Cytotoxic T cell (primary cell): Measurements from ENCODE around the gene SPATA31D4.

DNA sequence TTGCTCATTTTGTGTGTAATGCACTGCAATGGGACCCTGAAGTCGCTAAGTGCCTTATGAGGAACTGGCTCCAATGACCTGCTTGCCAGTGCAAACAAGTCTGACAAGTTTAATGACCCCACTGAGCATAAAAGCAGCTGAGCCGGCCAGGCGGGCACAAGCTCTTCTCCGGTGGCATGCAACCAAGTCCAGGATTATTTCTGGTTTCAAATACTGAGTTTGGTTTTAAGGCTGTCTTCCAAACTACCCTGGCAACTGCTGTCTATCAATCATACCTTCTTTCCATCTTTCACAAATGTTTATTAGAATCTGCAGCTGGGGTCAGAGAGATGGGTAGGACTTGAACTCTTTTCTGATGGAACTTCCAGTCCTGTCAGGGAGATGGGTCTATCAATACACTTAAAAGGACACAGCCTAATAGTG lies 15.8 kb upstream of the GNA14 start:
- PRO-cap, 2 experiments, result no peak in any of the 2 experiments

GRCh38 chr9:77735137-77735967 lies 87.2 kb upstream of the GNA14 start:
- PRO-cap, 2 experiments, result no peak in any of the 2 experiments

DNA sequence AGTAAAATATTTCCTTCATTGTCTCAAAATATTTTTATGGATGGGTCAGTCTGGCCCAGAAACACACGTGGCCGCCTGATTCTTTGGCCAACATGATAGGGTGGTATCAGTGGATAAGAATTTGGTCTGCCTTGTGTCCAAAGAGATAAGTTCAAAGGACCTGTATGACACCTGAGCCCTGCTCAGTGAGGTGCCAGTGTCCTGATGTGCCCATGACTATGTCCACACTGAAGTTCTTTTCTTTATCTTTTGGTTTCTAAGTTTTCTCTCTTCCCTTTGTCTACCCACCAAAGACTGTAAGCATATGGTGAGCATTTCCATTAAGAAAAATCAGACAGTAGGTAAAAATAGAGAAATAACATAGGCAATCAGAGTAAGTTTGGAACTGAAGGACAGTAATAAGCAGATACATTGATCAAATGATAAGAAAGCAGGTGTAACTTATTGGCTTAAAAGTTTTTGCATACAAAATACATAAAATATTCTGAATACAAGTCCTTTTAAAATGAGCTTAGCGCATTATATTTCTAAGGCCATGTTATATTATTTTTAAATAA lies 92.0 kb upstream of the GNA14 start:
- PRO-cap, 2 experiments, result no peak in any of the 2 experiments

DNA sequence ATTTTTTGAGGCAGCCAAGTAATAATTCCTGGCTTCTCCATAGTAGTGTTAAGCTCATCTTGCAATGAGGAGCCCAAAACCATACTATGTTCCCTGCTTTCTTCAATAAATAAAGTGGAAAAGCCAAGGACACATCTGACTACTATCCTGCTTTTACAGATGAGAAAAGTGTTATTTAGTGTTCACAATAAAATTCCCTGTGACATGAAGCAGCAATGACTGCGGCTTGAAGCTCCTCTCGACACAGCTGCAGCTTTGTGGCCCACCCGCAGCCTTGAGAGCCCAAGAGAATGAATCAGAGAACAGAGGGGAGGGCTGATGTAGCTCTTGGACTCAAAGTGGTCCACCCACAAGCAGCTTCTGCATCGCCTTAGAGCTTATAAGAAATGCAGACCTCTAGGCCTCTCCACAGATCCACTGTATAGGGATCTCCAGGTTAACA lies 181.2 kb upstream of the GNA14 start:
- PRO-cap, 2 experiments, result no peak in any of the 2 experiments

DNA sequence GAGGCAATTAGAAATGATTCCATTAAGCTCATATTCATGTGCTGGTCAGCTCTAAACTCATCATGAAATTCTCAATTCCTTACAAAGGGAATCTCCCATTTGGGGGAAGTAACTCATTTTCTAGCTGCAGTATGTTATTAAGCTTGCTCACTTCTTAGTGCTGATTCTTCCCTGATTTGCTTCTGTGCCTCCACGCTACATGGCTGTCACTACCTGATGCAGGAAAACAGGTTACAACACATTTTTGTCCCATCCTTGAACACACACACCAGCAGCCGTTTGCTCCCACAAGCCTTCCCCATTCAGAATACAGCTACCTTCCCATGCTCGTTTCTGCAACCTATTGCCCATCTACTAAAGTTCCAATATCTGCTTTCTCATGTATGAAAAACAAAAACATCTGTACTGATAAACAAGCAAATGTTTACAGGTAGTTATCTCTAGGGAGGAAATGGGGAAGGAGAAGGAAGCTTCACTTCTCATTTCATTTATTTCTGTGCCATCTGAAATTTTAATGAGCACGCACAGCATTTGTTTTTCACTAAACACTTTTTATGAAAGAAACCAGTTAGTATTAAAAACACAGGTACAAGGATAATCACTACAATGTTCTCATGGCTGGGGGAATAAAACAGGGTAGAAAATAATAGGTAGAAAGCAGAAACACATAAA lies 81.3 kb downstream of the GNAQ start:
- PRO-cap, 2 experiments, result no peak in any of the 2 experiments

- PRO-cap, 2 experiments, result no peak in any of the 2 experiments
Observed at GRCh38 chr9:77985944-77986400, 45.6 kb downstream of the GNAQ start.

DNA sequence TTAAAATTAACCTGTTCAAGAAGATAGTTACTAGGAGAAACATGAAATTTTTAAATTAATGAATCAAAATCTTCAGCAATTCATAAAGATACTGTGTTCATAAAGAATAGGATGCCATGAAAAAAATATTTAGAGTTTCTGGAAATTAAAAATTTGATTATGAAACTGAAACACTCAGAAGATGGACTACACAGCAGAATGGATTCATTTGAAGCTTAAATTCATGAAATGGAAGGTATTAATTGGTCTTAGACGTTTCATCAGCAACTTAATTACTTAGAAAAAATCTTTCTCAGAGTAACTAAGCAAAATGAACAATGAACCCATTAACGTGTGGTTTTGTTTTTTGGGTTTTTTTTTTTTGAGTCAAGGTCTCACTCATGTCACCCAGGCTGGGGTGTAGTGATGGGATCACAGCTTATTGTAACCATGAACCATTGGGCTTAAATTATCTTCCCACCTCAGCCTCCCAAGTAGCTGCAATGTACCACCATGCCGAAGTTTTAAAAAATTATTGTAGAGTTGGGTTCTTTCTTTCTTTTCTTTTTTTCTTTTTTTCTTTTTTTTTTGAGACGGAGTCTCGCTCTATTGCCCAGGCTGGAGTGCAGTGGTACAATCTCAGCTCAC lies 25.5 kb upstream of the PSAT1 start:
- PRO-cap, 2 experiments, result no peak in any of the 2 experiments

DNA sequence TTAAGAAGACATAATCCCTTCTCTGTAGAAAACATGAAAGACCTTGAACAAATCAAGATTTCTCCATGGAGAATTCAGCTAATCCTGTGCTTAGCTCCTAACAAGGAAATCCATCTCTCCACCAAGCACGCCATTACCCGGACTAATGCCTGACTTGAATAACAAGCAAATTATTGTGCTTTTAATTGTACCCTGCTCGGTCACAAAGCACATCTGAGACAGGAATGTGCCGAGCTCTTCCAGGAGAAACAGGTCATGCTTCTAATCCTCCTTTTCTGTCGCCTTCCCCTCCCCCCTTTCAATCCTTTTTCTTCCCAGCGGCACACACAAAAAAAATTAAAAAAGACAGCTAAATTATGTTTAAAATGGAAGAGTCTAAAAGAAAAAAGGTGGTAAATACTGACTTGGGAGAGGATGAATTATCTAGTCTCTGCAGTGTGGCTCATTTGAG lies 141.4 kb downstream of the PSAT1 start:
- PRO-cap, 2 experiments, result no peak in any of the 2 experiments

DNA sequence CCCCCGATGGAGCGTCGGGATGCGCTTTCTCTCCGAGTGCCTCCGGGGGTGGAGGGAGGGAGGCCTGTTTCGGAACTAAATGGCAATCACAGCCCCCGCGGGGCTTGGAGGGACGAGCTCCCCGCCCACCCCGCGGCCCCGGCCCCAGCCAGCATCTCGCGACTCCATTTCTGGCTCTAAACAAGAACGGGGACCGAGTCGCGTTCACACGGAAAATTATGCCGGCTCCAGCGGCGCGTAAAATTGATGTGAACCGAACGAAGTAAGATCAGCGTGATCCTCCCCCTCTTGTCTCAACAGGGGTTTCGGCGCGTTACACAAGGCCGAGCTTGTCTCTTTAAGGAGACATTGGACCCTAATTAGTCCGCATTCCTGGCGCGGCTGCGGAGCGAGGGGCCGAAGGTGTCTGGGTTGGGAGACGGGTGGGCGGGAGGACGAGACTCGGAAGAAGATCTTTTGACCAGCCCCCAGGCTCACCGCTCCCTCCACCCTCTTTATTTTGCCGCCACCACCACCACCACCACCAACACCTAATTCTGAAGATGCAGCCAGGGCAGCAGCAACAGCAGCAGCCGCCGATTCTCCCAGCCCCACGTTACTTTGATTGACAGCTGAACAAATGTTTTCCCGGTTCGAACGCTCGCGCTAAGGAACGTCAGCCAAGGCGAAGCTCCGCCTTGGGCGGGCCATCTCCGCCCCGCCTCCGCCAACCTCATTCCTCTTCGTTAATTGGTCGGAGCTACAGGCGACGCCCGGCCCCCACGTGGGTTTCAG lies 718 bp upstream of the TLE4 start:
- PRO-cap, 2 experiments, result peak in 2 of 2 experiments; most common minus-strand start position 602 of the sequence (in 2)

DNA sequence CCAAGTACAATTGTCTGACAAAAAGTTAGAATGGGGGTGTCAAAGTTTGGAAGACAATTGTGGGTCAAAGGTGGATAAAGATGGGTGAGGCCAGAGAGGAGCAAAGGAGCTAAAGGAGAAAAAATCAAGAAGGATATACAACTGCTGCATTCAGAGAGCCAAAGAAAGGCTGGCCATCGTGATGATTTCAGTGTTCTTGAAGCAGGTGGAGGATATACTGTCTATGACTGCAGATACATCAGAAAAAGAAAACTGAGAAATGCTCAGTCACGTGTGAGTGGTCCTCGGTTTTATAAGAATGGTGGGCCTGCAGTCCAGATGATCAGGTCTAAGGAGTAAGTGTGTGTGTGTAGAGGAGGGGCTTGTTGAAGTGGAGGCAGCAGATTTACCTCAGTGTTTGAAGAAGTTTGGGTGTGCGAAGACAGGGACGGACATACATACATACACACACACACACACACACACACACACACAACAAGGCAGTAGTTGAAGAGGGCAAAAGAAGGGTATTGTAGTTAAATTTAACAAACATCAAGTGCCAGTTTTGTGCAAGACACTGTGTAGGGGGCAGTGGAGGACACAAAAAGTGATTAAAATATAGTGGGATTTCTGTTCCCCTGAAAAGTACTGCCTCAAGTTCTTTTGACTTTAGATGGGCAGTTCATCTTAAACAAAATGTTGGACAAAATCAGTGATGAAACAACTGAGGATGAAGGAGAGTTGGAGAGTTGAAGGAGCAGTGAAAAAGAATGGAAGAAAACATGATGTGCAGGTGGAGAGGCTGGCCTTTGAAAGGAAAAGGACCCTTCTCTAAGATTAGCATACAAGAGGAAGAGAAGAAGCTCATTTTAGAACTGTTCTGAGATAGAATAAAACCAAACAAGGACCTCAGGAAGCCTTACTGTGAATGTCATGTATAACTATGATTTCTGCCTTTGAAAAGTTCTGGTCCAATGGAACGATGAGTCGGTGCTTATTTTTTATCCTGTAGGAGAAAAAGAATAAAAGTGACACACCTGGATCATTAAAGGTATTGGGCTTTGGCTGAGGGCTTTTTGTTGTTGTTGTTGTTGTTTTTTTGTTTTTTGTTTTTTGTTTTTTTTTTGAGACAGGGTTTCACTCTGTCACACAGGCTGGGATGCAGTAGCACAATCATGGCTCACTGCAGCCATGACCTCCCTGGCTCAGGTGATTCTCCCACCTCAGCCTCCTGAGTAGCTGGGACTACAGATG lies 77.5 kb downstream of the TLE4 start:
- PRO-cap, 2 experiments, result no peak in any of the 2 experiments

DNA sequence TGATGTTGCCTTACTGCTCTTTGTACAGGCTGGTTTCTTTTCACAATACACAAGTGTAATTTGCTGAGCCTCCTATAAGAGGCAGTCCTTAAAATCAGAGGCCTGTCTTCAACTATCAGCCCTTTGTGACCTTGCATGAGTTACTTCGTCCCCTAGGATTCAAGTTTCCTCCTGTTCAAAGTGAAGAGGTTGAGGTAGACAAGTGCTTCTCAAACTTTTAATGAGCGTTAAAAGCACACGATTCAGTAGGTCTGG lies 115.8 kb downstream of the TLE4 start:
- PRO-cap, 2 experiments, result no peak in any of the 2 experiments

DNA sequence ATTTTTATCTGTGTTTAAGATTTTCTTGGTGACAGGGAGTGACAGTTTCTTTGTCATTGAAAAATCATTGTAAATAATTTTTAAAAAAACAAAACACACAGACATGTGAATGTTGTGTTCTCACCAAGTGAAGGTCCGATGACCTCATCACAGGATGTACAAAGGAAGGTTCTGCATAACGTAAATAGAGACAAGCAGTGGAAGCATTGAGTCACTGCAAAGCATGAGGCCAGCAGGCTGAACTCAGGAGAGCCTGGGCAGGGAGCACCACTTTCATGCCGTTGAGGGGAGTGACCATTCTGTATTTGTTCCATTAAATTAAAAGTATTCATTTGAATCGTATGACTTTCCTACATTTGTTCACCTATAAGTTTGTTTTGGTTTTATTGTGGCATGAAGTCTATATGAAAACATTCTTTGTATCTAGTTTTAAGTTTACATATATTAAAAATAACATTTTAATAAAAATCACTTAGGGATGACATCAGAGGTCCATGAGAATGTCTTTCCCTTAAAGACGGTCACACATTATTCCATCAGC lies 70.4 kb upstream of the TLE1 start:
- PRO-cap, 2 experiments, result no peak in any of the 2 experiments

DNA sequence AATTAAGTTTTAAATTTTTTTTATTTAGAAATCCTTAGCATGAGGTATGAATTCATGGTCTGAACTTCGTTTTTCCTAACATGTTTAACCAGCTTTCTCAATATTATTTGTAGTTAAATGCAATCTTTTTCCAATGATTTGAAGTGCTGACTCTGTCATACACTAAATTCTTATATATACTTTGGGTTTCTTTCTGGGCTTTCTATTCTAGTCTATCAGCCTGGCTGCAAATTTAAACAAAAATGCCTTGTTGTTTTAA lies 108.1 kb upstream of the TLE1 start:
- PRO-cap, 2 experiments, result no peak in any of the 2 experiments

- PRO-cap, 2 experiments, result no peak in any of the 2 experiments
Observed at GRCh38 chr9:81928179-81928657, at the start of gene SPATA31D4. Gene SPATA31D4, plus strand, starts transcription at chr9:81928428.

GRCh38 chr9:82601135-82601688 lies 461.7 kb downstream of the RASEF start:
- PRO-cap, 2 experiments, result no peak in any of the 2 experiments

DNA sequence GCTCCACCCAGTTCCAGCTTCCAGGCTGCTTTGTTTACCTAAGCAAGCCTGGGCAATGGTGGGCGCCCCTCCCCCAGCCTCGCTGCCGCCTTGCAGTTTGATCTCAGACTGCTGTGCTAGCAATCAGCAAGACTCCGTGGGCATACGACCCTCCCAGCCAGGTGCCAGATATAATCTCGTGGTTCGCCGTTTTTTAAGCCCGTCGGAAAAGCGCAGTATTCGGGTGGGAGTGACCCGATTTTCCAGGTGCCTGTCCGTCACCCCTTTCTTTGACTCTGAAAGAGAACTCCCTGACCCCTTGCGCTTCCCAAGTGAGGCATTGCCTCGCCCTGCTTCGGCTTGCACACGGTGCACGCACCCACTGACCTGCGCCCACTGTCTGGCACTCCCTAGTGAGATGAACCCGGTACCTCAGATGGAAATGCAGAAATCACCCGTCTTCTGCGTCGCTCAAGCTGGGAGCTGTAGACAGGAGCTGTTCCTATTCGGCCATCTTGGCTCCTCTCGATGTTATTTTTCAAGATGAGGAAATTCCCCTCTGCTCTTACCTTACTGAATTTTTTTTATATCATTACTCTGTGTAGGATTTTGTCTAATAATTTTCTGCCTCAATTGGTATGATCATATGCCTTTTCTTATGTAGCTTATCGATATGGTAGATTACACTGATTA lies 287.9 kb downstream of the RASEF start:
- PRO-cap, 2 experiments, result no peak in any of the 2 experiments

DNA sequence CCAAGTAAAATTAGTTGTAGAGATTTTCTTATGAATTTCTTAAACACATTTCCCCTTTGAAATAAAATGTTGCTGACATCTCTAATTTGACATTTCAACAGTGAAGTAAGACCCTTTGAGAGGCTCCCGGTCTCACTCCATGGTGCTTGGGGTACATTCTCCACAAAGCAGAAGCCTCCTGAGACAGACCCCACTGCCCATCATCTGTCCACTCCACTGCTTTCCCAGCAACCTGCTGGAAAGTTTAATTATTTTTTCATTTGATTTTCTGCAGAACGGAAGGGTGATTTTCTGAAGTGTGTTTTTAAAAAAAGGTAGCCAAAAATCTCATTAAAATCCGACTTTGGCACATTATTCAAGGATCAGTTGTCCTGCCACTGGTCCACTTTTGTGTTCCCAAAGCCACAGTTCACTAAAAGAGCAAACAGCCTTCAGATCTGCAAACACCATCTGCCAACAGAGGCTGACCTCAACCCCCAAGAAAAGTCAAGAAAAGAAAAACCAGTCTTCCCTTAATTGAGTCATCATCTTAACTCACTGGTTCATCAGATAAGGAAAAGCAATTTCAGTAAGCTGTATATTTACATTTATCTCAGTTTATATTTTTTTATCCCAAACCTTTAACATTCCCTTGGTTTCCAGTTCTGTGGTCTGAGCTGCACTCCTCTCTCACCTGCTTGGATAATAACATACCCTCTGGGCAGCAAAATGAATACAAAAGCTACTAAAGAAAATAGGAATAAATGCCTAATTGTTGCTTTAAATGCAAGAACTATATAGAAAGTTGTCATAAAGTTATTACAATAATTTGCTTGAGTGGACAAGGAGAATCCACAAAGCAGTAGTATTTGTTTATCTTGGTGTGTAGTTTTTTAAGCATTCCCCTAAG lies 21.2 kb downstream of the RASEF start:
- PRO-cap, 2 experiments, result no peak in any of the 2 experiments

DNA sequence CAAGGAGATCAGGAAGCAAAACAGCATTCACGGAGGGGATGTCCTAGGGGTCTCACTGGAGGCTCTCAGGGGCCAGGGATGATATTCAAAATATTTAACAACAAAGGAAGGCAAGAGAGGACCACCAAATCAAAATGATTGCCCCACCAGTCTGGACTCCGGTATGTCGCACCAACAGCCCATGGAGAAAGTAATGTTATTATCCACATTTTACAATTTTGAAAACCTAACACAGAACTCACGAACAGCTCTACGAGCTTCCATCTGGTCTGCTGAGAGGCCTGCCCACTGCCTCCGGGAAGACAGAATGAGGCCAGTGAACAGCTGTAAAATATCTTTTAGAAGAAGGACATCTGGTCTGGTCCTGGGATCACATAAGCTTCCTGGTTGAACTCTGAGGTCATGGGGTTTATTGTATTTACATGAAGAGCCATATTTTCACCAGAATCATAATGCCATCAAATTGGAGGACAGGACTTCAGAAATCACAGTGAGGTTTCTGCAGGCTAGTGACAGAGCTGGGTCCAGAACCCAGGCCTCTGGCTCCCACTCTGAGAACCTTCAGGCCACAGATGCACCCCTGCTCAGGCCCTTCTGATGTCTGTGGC lies 89.1 kb downstream of the FRMD3 start:
- PRO-cap, 2 experiments, result no peak in any of the 2 experiments

GRCh38 chr9:83469640-83470134 lies 68.5 kb downstream of the FRMD3 start:
- PRO-cap, 2 experiments, result no peak in any of the 2 experiments

DNA sequence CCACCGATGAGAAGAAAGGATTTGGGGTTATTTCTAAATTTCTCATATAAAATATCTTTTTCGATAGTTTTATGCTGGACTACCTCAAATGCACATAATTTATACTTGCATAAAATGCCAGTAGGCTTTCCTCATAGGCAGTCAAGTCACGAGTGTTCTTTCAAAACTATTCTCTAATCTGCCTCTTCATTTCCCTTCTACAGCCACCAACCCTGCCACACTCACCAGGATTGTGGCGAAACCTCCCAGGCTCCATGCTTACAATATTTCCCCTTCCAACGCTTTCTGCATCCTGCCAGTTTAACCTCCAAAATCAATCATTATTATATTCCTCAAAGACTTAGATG lies 65.5 kb downstream of the FRMD3 start:
- PRO-cap, 2 experiments, result no peak in any of the 2 experiments